Placental epithelial cell (primary cell): ENCODE measurements around a stretch of chr14.

DNA sequence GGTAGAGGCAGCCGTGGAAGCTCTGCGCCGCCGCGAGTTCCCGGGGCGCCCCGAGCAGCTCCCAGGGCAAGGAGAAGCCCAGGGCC lies 903 bp downstream of the GPR135 start:
- CAGE, long polyA plus RNA: no peak

DNA sequence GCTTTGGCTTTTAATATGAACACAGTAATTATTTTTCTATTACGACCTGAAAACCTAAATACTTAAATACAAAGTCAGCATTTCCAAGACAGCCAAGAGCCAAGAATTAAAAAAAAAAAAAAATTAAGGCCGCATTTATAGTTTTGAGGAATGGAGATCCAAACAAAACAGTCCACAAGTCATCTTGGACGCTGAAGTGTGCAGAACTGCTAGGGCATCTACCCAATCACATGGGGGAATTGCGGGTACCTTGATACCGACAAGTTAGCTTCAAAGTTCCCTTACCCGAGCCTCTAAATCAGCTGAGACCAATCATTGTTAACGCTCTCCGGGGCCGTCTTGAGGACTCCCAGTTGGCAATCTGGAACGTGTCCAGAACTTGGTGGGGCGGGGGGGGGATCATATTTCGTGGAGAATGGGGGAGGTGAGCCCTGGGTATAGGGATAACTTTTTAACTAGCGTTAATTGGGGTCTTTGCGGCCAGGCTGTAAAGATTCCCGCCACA lies 685 bp upstream of the PCNX4 start:
- CAGE, long polyA plus RNA: no peak

GRCh38 chr14:60331550-60332144 lies 82.6 kb downstream of the PPM1A start:
- CAGE, long polyA plus RNA: no peak

GRCh38 chr14:60657773-60658109 lies 8.5 kb upstream of the SIX1 start:
- CAGE, long polyA plus RNA: no peak

GRCh38 chr14:60753217-60753869 lies 18.8 kb downstream of the MNAT1 start:
- CAGE, long polyA plus RNA: no peak

DNA sequence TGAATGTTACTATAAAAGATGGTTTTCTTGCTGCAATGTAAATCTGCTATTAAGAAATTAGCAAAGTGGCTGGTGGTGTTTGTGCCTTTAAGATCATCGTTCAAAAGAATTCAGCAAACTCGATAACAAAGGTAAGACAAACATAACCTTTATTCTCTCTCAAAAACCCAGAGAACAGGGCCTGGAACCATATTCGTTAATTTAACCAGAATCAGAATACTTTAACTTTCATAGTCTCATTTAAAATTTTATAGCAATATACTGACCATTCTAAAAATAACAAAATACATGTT lies 3.3 kb downstream of the TMEM30B start:
- CAGE, long polyA plus RNA: no peak

DNA sequence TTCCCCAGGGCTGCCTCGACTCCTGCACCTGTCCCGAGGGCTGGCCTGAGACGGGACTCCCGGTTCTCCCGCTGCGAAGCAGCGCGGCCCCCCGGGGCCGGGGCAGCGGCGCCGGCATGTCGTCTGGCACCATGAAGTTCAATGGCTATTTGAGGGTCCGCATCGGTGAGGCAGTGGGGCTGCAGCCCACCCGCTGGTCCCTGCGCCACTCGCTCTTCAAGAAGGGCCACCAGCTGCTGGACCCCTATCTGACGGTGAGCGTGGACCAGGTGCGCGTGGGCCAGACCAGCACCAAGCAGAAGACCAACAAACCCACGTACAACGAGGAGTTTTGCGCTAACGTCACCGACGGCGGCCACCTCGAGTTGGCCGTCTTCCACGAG lies 598 bp downstream of the PRKCH start:
- CAGE, long polyA plus RNA: no peak

GRCh38 chr14:61337719-61338311 lies 16.4 kb downstream of the PRKCH start:
- CAGE, long polyA plus RNA: no peak

DNA sequence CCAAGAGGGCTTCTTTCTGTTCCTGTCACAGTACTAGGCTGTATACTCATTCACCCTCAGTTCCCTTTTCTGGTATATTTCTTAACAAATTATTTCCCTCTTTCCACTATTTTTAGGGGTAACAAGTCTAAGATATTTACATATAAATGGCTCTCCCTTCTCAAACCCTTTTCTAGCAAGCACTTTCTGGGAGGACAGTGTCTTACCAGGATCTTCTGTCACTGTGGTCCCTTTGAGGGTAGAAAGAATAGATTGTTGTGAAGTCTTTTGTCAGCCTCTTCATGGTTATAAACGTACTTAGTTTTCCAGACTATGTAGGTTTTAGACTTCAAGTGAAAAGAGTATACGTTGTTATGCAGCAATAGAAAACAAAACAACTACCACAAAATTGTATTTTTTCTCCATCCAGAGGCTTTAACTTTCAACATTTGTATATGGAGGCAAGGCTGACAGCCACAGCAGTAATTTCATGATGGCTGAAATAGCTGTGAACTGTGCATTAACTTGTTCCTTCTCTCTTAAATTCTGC lies 23.7 kb downstream of the PRKCH start:
- CAGE, long polyA plus RNA: no peak

DNA sequence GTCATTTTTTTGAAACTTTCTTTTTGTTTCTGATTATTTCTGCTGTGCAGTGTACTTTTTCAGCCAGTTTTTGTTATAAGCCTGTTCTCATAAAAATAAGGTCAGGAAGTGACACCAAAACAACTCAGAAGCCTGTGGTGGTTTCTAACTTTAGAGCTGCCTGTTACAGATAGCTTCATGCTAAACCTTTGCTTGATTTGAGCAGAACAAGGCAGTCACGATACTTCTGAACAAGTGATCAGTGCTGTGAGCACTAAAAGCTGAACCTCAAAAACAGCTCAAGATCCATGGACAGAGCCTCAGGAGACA lies 82.0 kb downstream of the PRKCH start:
- CAGE, long polyA plus RNA: no peak

GRCh38 chr14:61416414-61417146 lies 95.2 kb downstream of the PRKCH start:
- CAGE, long polyA plus RNA: no peak

GRCh38 chr14:61458800-61459162 lies 137.4 kb downstream of the PRKCH start:
- CAGE, long polyA plus RNA: no peak

DNA sequence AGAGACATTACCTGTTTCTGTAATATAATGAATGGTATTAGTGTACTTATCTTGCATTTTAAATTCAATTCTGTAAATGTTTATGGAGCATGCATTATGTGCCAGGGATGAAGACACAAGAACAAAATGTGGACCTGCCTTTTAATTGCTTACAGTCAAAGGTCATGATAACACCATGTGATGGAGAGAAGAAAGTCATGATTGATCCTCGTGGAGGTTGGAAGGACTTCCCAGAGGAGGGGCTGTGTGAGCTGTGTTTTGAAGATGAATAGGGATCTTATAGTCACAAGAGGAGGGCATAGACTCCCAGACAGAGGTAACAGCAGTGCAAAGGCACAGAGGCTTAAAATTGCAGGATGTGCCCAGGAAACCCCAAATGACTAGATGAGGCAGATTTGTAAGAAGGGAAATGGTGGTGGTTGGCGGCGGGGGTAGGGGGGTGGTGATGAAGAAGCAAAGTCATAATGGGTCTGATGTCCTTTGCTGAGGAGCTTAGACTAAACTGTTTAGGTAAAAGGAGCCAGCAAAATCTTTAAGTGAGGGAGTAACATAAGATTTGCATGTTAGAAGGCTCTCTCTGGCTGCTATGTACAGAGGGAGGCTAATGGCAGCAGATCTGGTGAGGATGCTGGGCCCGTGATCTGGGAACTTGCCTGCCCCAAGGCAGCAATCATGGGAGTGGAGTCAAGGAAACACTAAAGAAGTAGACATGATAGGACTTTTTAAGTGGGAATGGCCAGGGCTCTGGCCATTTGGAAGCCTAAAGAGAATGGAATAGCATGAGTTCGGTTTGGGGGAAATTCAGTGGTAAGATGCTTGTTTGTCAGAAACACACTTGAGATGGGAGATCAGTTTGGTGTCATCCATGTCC lies 151.7 kb downstream of the PRKCH start:
- CAGE, long polyA plus RNA: no peak

- CAGE, long polyA plus RNA: no peak
Measured at GRCh38 chr14:61480992-61481593, 159.7 kb downstream of the PRKCH start.

DNA sequence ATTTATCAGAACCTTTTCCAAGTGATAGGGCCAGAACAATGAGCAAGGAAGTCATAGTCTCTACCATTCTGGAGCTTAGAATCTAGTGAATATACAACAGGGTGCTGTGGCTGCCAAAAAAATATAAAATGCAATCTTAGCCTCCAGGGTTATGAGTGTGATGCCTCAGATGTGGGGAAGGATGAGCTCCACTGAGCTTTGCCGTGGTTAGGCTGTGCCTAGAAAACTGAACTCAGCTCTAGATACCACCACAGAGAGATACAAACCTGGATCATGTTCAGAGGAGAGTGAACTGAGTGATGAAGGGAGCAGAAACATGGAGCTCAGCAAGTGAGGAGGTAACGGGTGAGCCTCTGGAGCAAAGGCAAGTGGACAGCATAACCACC lies 138.0 kb upstream of the HIF1A start:
- CAGE, long polyA plus RNA: no peak

- CAGE, long polyA plus RNA: no peak
Measured at GRCh38 chr14:61642299-61642649, 53.0 kb upstream of the HIF1A start.

DNA sequence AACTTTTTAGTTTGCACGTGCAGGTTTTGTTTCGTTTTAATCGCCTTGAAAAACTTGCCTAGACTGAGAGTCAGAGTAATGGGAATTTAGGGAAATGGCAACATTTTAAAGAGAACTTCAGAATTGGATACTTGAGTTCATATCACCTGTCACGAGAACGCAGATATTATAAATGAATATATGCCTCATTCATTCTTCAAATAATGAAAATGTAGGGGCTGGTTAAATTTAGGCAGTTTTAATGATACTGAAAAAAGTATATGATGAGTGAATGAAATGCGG lies 1.1 kb downstream of the HIF1A start:
- CAGE, long polyA plus RNA: no peak

GRCh38 chr14:61726290-61727118 lies 31.2 kb downstream of the HIF1A start:
- CAGE, long polyA plus RNA: no peak

GRCh38 chr14:61736616-61737319 lies 25.5 kb upstream of the SNAPC1 start:
- CAGE, long polyA plus RNA: no peak

DNA sequence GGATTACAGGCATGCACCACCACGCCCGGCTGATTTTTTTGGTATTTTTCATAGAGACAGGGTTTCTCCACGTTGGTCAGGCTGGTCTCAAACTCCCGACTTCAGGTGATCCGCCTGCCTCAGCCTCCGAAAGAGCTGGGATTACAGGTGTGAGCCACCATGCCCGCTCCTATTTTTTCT lies 20.8 kb upstream of the SNAPC1 start:
- CAGE, long polyA plus RNA: no peak